Suprapubic skin (tissue), 4 donors: ENCODE measurements around the genes IL1R1 and RGPD3.

- PRO-cap: bidirectional peak, plus-strand start at chr2:102142746, minus-strand start at chr2:102142673
- RAMPAGE, long total RNA, 4 experiments: no peak in any of the 4 experiments
These were observed at the start of gene IL1R1 for GRCh38 chr2:102142590-102143340. Gene IL1R1 (plus strand): TSS chr2:102142746.

DNA sequence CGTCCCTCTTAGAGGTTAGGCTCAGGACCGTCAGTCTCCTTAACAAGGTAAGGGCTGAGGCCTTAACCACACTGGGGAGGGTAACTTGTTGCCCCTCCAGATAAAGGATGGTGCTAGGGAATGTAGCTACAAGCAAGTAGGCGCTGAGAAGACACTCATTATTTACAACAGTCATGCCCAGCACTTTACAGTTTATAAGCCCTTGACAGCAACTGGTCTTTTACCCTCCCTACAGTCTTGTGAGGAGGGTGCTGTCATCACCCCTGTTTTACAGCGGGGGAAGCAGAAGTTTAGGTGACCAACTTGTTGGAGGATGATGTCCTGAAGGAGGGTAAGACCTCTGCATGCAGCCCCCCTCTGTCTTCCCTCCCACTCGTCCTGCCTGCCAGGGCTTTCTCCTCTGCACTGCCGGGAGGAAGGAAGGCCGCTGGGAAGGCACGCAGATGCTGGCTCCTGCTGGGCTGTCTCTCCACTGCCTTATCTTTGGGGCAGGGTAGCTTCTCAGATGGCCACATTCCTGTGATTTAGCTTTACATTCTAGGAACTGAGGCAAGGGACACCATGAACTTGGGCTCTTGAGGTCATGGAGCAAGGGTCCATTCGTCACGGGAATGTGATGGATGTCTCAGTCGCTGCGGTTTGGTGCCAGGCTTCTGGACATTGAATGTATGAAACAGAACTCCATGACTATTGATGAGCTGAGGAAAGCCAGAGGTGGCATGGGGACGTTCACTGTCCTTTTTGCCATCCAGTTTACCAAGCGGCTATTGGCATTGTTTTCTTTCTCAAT lies 990 bp downstream of the IL1R1 start:
- PRO-cap: unidirectional peak, minus-strand start at position 474 of the sequence
- RAMPAGE, long total RNA, 4 experiments: no peak in any of the 4 experiments

DNA sequence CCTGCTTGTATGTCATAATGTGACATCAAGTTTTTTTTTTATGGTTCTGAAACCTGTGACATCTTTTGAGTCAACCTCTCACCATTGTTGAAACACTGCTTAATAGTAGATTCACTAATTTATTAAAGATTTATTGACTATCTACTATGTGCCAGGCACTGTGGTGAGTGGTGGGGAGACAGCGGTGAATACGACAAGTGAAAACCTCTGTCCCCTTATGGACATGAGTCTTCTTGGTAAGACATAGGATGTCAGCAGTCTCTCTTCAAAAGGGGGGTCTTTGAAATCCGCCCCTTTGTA lies 1.8 kb downstream of the IL1R1 start:
- PRO-cap: no peak
- RAMPAGE, long total RNA, 4 experiments: no peak in any of the 4 experiments

DNA sequence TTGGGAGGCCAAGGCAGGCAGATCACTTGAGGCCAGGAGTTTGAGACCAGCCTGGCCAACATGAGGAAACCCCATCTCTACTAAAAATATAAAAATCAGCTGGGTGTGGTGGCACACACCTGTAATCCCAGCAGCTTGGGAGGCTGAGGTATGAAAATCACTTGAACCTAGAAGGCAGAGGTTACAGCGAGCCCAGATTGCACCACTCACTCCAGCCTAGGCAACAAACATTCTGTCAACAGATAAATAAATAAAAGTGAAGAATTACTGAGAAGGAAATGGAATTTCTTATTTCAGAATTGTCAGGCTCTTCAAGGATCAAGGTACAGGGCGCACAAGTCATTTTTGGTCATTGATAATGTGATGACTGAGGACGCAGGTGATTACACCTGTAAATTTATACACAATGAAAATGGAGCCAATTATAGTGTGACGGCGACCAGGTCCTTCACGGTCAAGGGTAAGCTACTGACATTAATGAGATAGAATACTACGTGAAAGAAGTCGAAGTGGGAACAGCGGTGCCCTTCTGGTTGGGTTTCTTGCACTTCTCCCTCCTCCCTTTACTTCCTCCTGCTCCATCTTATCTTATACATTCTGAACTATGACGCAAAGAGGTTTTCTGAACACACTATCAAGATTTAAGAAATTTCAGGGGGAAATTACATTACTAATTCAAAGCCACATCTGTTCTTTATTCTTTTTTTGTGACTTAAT lies 15.1 kb upstream of the IL18R1 start:
- PRO-cap: no peak
- RAMPAGE, long total RNA, 4 experiments: no peak in any of the 4 experiments

DNA sequence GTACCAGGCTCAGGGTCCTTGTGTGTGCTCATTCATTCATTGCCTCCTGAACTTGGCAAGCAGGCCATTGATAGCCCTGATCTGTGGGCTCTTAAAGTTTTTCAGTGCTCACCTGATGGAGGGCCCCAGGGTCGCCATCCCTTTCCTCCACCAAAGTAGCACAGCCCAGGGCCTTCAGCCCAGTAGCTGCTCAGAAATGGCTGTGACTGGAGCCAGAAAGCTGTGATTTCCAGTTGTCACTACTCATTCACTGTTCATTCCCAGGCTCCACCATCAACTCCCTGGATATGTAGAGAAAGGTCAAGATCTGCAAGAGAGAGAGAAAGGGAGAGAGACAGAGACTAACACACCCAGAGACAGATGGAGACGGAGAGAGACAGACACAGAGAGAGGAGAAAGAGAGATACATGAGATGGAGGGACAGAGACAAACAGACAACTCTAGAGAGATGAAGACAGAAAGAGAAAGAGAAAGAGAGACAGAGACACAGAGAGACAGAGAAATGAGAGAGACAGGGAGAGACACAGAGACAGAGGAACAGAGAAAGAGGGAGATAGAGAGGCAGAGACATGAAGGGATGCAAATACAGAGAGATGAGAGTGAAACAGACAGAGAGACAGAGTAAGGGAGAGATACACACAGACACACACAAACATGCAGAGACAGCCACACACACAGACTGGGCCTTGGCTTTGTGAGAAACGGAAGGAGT lies 32.0 kb downstream of the IL18R1 start:
- PRO-cap: no peak
- RAMPAGE, long total RNA, 4 experiments: no peak in any of the 4 experiments

DNA sequence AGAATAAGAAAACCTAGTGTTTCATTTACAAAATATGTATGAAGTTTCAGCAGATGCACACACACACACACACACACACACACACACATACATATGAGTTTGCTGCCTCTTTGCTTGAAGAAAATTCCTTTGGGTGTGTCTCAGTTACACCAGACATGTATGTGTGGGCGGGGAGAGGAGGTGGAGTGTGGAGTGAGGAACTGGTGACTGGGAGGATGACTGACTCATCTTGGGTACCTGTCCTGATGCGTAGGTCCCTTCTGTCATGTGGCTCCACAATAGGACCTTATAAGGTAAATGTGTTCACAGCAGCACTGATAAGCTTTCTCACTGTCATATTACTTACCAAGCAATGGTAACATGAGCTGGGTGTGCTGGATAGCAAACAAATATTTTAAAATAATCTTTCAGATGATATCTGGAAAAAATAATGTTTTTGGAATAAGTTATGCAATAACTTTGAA lies 45.1 kb downstream of the SLC9A2 start:
- PRO-cap: no peak
- RAMPAGE, long total RNA, 4 experiments: no peak in any of the 4 experiments

DNA sequence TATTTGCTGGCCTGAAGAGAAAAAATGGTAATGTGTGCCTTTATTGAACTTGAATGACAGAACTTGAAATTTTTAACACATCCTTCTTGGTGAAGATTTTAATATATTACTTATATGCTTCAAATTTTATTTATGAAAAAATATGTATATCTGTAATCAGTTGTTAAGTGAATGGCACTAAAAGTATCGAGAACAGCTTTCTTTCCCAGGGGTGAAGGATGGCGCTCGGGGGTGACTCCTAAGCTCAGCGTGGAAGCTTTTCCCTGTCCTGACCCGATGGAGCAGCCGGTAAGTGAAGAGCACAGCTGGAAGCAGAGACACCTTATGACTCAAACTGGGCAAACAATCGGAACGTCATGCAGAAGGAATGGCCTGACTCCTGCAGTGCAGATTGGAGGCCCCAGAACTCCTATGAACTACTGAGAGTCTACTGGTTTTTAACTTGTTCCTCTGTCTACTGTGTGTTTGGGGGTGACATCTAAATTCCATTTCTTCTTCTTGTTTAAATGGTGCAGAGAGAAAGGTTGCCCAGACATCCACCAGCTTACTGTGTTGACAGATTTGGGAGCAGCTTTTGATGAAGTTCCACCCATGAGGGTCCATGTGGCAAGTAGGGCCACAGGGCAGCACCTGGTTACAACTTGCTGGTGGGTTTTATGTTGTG lies 27.8 kb downstream of the MFSD9 start:
- PRO-cap: no peak
- RAMPAGE, long total RNA, 4 experiments: no peak in any of the 4 experiments

DNA sequence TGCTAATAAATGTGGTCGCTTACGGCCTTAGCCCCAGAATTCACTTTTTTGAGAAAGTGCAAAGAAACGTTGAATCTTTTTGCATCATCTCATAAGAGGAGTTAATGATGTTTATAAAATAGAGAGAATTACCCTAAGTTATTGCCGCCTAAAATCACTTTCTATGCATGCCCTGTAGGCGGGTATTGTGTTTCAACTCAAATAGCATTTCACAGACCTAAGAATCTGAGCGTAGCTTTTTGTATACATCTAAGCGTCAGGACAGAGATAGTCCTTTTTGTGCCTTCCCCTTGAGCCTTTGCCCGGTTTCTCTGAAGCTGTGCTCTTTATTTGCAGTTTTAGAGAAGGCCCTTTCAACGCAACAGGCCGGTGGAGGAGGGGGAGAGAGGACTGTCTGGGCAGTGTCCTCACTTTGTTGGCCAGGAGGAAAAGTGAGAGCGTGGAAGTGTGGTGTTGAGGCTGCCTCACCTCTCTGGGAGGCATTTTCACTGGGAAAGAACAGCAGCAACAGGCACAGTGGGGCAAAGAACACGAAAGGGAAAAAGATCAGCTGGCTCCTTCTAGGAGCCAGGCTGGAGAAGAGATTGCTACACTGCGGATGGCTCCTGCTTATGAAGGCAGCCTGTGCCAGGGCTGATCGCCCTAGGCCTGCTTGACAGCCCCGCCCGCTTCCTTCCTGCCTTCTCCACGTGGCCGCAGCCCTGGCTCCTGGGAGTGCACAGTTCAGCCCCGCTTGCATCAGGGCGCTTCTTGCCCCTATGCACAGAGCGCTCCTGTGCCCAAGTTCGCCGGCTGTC lies 195.7 kb upstream of the POU3F3 start:
- PRO-cap: no peak
- RAMPAGE, long total RNA, 4 experiments: no peak in any of the 4 experiments

DNA sequence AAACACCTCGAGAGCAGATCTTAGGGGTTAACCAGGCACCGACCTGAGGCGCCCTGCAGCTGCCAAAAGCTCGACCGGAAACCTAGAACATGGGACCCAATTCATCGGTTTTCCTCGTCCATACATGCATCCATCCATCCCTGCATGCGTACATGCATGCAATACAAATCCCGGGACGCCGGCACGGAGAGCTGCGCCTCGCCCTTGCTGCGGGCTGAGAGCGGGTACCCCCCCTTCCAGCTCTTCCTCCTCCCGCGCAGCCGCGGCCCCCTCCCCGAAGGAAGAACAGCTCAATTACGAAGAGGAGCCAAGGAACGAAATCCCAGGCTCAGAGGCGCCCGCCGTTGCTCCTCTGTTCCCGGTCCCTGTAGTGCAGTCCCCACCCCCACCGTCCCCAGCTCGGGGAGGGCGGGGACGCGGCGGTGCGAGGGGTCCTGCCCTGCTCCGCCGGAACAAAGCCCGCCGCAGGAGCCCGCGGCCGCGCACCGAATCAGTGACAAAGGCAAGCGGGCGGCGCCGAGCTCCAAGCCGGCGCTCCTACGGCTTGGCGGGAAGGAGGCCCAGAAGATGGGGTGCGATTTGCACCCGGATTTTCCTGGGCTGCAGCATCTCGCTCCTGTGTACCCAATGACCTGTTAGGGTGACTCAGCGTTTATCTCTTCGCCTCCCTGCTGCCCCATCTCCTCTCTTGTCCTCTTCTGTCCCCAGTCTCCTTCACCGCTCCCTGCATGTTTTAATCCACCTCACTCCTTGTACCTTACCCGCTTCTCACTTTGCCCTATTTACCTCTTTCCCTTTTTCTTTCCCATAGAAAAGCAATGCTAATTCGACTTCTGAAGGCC lies 8.9 kb upstream of the POU3F3 start:
- PRO-cap: no peak
- RAMPAGE, long total RNA, 4 experiments: no peak in any of the 4 experiments

GRCh38 chr2:104853120-104853988 lies 561 bp upstream of the POU3F3 start:
- PRO-cap: no peak
- RAMPAGE, long total RNA, 4 experiments: start-site peak on the plus strand in 2 of 4 experiments, at chr2:104853258-104853301 at its widest, 19 to 35 reads per replicate

DNA sequence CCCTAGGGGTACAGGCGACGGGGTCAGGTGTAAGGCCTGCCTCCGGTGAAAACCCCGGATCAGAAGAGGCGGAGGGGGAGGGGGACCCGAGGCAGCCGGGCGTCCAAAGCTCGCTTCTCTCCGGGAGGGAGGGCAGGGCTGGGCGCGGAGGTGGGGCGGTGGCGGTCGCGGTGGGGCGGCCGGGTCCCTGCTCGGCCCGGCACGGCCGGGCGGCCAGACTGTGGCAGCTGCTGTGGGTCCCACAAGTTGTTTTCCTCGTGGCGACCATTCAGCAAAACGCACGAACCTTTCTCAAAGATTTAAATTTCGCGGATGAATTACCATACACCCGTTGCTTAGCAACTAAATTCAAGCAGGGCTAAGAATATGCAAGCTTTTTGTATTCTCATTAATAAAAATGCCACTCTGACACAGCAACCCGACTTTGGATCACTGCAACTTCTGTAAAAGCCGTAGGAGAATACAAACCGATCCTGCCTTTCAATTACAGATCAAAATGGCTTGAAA lies 8.6 kb downstream of the POU3F3 start:
- PRO-cap: no peak
- RAMPAGE, long total RNA, 4 experiments: no peak in any of the 4 experiments

GRCh38 chr2:105378483-105378762 lies 20.4 kb downstream of the FHL2 start:
- PRO-cap: no peak
- RAMPAGE, long total RNA, 4 experiments: no peak in any of the 4 experiments

DNA sequence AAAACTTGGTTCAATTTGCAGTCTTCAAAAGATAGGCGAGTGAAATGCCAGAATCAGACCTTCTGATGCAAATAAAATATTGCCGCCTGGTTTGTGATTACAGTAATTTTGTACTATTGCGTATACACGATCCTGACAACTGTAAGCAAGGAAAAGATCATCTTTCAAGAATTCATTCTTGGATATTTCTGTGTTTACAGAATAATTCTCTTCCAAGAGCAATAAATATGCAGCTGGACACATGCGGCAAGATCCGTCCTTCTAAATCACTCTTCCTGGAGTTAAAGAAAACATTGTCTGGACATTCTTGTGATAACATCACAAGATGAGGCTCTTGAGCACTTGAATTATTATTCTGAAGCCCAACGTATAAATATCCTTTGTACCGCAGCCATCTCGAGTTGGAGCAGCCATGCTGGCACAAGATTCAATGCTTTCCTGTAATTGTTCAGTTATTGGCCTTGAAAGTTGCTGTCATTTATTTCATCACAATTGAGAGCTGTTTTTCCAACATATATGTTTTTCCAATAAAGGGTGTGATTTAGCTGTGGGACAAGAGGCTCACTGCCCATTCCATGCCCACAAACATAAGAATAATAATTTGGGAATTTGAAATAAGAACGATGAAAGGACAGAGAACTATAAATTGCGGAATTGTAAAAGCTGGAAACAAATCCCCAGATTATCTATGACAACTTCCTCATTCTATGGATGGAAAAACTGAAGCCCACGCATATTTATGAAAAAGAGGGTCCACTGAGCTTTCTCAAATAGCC lies 9.8 kb downstream of the FHL2 start:
- PRO-cap: no peak
- RAMPAGE, long total RNA, 4 experiments: no peak in any of the 4 experiments

GRCh38 chr2:105400007-105400811 lies 1.4 kb upstream of the FHL2 start:
- PRO-cap: no peak
- RAMPAGE, long total RNA, 4 experiments: no peak in any of the 4 experiments

DNA sequence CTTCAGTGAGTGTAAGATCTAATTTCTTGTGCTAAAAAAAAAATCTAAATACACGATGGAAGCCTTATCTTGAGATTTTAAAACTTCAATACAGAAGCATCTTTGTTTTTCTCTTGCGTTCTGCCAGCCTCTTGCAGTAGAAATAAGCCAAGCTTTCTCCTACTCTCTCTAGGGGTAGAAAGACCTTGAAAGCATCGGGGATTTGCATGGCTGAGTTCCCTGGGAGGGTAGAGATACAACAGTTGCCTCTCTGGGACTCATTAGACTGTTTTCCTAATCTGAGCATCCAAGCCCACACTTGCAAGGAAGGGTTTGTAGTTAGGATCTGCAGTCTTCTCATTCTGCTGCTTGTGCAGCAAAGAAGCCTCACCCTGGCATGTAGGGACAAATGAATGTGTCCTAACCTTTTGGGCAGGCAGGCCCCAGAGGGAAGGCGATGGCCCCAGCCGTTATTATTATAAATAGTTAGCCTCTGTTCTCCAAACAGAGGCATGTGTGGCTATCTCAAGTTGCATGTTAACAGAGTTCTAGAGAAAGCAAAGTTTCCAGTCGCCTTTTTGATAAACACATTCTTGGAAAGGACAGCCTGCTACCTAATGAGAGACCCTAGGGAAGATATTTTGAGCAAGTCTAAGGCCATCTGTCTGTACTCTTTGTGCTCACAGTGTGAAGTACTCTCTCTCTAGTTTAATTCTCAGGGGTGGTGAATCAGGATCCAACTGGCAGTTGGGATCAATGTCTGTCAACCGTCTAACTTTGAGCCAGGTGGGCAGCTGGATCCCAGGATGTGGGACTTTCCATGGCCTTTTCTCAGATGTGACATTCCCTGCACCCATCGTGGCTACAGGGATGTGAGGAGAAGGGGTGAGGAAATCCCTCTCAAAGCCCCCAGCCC lies 97.3 kb upstream of the FHL2 start:
- PRO-cap: no peak
- RAMPAGE, long total RNA, 4 experiments: no peak in any of the 4 experiments

DNA sequence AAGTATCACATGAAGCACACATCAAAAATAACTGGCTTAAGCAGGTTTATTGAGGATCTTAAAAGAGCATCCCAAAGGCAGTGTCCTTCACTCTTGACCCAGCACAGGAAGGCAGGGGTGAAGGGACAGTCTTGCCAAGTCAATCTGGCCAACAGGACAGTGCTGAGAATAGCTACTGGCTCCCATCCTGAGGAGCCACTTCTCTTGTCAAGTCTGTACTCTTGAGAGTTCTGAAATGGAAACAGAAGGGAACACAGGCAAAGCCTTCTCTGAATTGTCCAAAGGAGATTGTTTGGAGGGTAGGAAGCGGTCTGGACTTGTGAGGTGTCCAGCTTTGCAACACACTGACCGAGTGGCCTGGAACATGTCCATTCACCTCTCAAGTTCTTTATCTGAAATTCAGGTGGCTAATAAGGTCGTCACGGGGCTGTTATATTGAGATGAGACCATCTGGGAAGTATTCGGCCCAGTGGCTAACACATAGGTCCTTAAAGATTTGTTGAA lies 99.5 kb upstream of the FHL2 start:
- PRO-cap: no peak
- RAMPAGE, long total RNA, 4 experiments: no peak in any of the 4 experiments

GRCh38 chr2:105873704-105874143 lies 129.0 kb downstream of the NCK2 start:
- PRO-cap: no peak
- RAMPAGE, long total RNA, 4 experiments: no peak in any of the 4 experiments

DNA sequence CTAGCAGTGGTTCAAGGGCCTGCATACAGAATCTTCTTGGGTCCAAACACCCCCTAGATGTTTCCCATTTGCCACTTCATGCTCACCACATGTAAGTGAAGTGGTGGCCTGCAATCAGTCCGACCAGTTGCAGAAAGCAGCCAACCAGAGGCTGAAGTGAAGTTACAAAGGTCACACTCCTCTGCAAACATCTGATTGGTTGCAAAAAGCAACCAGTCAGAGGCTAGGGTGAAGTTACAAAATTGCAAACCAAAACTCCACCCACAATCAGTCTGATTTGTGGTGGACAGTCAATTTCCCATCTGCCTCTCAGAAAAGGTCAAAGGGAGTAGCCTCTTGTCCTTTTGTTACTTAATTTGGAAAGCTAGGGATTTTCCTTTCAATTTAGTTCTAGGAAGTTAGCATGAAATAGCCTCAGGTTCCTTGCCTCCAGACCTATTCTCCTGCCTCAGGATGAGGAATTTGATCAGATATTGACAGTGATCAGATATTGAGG lies 56.4 kb upstream of the ECRG4 start:
- PRO-cap: no peak
- RAMPAGE, long total RNA, 4 experiments: no peak in any of the 4 experiments

GRCh38 chr2:106468162-106468540 lies at the start of gene RGPD3:
Gene RGPD3 (minus strand): TSS chr2:106468413.
- PRO-cap: no peak
- RAMPAGE, long total RNA, 4 experiments: no peak in any of the 4 experiments

GRCh38 chr2:108463854-108464421 lies 14.9 kb downstream of the GCC2 start:
- PRO-cap: no peak
- RAMPAGE, long total RNA, 4 experiments: no peak in any of the 4 experiments